ENCODE measurements around the genes ODF2L, SELENOF, PKN2, GBP2 and GBP5.

DNA sequence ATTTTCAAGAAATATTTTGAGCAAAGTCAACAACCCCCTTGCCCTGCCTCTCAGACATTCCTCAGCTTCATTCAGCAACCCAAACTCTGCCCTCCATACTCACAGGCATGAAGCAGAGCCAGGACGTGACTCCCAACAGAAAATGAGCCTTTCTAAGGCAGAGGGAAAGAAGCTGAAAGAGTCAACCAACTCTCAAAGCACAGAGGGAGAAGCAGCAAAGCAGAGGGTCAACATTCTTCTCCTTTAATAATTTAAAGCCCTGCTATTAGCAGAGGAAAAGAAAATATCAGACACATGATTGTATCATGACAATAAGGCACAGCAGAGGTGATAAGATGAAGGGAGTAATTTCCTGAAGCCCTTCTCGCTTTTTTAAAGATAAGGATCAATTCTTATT, 35.5 kb upstream of the CCN1 start:
- RRBS: no CpG with 5 or more reads among the region's 2 CpGs
CAGE:
- cytosol, long polyA plus RNA: no peak
- long polyA plus RNA: no peak
- nucleus, long polyA plus RNA: no peak

- RRBS: no CpG with 5 or more reads among the region's 21 CpGs
CAGE:
- cytosol, long polyA plus RNA: start-site peak on the minus strand at chr1:85578015-85578342, 165 and 324 reads in 2 replicates
- long polyA plus RNA: start-site peak on the minus strand at chr1:85578134-85578251, 138 and 180 reads in 2 replicates
- nucleus, long polyA plus RNA: start-site peak on the minus strand at chr1:85578131-85578518, 82 and 423 reads in 2 replicates
Measured at GRCh38 chr1:85577972-85578640, 2.5 kb upstream of the CCN1 start.

DNA sequence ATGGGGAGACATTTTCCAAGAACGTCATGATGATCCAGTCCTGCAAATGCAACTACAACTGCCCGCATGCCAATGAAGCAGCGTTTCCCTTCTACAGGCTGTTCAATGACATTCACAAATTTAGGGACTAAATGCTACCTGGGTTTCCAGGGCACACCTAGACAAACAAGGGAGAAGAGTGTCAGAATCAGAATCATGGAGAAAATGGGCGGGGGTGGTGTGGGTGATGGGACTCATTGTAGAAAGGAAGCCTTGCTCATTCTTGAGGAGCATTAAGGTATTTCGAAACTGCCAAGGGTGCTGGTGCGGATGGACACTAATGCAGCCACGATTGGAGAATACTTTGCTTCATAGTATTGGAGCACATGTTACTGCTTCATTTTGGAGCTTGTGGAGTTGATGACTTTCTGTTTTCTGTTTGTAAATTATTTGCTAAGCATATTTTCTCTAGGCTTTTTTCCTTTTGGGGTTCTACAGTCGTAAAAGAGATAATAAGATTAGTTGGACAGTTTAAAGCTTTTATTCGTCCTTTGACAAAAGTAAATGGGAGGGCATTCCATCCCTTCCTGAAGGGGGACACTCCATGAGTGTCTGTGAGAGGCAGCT, 2.5 kb downstream of the CCN1 start:
- RRBS: no CpG with 5 or more reads among the region's 9 CpGs
CAGE:
- cytosol, long polyA plus RNA: start-site peak on the plus strand centred at position 197 of the sequence, 68 bp wide, 130 and 332 reads in 2 replicates
- long polyA plus RNA: start-site peak on the plus strand centred at position 430 of the sequence, 525 bp wide, 808 and 551 reads in 2 replicates
- nucleus, long polyA plus RNA: start-site peak on the minus strand centred at position 469 of the sequence, 121 bp wide, 17 and 22 reads in 2 replicates

DNA sequence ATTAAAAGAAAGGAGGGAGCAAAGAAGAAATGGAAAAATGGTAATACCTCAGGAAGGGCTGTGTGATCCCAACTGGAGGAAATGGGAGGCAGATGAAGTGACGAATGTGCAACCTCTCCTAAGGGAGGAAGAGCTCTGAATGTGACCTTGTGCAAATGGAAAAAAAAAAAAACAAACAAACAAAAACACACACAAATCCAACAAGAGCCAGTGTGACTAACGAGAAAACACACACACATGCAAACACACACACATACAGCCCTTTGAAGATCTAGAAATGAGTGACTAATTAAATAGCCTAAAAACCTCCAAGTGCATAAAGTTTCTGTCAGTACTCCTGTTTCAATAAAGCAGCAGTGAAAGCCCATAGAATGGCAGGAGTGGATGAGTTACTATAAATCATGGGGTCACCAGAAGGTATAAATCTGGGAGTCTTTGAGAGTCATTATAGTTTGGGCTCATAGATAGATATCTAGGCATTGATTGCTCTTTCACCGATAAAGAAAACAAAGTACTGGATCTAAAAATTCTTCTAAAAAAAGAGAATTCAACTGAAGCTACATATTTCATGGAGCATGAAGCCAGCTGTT, 49.1 kb downstream of the CCN1 start:
- RRBS: no CpG with 5 or more reads among the region's 3 CpGs
CAGE:
- cytosol, long polyA plus RNA: no peak
- long polyA plus RNA: no peak
- nucleus, long polyA plus RNA: no peak

DNA sequence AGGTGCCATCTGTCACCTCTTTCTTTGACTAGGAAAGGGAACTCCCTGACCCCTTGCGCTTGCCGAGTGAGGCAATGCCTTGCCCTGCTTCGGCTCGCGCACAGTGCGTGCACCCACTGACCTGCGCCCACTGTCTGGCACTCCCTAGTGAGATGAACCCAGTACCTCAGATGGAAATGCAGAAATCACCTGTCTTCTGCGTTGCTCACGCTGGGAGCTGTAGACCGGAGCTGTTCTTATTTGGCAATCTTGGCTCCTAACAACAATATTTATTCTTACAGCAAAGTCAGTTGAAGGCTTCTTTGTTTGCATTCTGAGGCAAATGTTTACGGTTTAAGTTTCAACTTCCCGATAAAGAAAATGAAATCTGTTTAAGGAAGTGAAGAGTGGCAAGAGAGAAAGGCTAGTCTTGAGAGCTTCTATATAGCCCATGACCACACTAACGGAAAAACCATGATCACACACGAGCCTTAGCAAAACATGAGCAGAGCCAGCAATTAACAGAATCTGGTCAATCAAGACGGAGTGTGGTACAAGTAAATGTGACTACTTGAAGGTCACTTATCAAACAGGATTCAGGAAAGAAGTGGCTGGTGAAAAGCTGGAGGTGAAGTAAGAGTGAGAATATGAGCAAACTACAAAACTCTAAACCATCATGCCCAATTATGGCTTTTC, 122.6 kb upstream of the ZNHIT6 start:
- RRBS: no CpG with 5 or more reads among the region's 15 CpGs
CAGE:
- cytosol, long polyA plus RNA: no peak
- long polyA plus RNA: no peak
- nucleus, long polyA plus RNA: no peak

DNA sequence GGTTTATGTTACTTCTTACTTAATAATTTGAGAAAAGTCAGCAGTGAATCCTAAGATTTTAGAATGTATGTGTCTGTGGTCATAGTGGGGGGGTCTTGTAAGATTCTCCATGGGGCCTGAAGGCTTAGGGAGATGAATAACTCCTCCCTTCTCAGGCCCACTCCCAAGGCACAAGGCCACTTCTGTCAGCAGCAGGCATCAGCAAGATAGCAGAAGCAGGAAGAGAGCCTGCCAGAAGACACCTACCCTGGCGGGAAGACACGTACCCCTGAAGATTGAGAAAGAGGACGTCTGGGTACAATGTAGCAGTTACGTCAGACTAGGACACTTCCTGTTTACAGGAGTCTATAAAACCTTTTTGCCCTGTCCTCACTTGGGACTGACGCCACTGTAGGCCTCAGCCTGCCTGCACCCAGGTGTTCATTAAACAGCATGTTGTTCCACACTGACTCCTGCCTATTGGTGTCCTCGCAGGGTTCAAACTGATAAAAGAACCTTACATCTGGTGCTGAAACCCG, 56.8 kb downstream of the ODF2L start:
- RRBS: no CpG with 5 or more reads among the region's 7 CpGs
CAGE:
- cytosol, long polyA plus RNA: no peak
- long polyA plus RNA: no peak
- nucleus, long polyA plus RNA: no peak

- RRBS: 4% methylated on average over 11 of the region's 67 CpGs
CAGE:
- cytosol, long polyA plus RNA: start-site peak on the minus strand at chr1:86396279-86396303, 35 and 40 reads in 2 replicates
- long polyA plus RNA: no peak
- nucleus, long polyA plus RNA: start-site peak on the minus strand at chr1:86396054-86396065, 19 and 18 reads in 2 replicates; start-site peak on the minus strand at chr1:86396278-86396355, 60 and 299 reads in 2 replicates
Measured at GRCh38 chr1:86395692-86396818, at the start of gene ODF2L. Gene ODF2L, minus strand, starts transcription at chr1:86396323.

GRCh38 chr1:86502076-86502611, 33.4 kb downstream of the CLCA1 start:
- RRBS: no CpG with 5 or more reads among the region's 17 CpGs
CAGE:
- cytosol, long polyA plus RNA: no peak
- long polyA plus RNA: no peak
- nucleus, long polyA plus RNA: no peak

DNA sequence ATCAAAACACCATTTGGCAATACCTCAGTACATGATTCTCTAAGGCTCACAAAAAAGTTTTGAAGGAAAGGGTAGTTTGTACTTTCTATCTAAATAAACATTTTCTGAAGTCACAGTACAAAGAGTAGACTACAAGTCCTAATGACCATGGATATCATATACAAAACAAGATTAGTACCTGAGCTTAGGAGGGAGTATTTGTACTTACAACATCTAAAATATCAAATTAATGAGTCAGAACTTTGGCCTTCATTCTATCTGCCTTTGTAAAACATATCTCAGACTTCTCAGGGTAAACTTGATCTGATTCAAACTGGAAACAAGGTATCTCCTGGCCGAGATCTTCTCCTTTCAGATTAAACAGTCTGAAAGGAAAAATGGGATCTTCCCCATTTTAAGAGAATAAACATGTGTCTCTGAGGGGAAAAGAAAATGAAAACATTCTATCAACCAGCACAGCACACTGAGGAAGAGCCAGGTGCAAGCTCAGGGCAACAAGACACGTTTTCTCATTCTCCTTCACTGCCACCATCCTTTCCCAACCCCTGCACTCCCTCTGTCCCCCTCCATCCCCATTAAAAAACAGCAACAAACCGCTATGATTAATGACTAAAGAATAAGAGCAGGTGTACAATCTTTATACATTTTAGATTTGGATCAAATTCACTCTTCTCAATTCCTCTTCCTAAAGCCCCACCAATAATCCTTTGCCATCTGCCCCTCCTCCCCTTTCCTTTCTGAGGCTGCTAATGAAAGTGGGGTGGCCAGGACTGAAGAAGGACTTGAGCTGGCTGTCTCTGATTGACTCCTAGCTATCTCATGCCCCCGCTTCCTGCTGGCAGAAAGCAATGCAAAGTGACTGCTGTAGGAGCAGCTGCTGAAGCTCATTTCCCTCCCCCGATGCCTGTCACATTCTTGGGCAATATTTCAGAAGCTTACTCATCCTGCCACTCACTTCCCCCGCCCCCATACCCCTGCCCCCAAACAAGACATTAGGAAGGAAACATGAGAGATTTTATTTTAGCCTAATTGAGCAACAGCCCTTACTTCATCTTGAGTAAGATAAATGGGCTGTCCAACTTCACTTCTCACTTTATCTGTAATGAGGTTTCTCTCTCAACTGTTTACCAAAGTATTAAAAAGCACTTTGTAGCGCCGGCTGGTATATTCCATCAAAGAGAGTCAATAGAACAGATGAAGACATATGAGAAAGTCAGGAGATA, 69.6 kb downstream of the SH3GLB1 start:
- RRBS: no CpG with 5 or more reads among the region's 8 CpGs
CAGE:
- cytosol, long polyA plus RNA: no peak
- long polyA plus RNA: no peak
- nucleus, long polyA plus RNA: no peak

- RRBS: no CpG with 5 or more reads among the region's 53 CpGs
CAGE:
- cytosol, long polyA plus RNA: start-site peak on the minus strand at chr1:86914108-86914151, 1,707 and 3,252 reads in 2 replicates; start-site peak on the minus strand at chr1:86914325-86914331, 136 and 318 reads in 2 replicates
- long polyA plus RNA: start-site peak on the minus strand at chr1:86914108-86914146, 2,255 and 2,716 reads in 2 replicates; start-site peak on the minus strand at chr1:86914323-86914335, 120 and 217 reads in 2 replicates
- nucleus, long polyA plus RNA: start-site peak on the minus strand at chr1:86914109-86914146, 489 and 987 reads in 2 replicates; start-site peak on the minus strand at chr1:86914304-86914349, 31 and 80 reads in 2 replicates
Measured at GRCh38 chr1:86913326-86914543, at the start of gene SELENOF. Gene SELENOF, minus strand, starts transcription at chr1:86914126.

- RRBS: 2% methylated on average over 14 of the region's 49 CpGs
CAGE:
- cytosol, long polyA plus RNA: no peak
- long polyA plus RNA: no peak
- nucleus, long polyA plus RNA: no peak
Measured at GRCh38 chr1:86915016-86915861, 804 bp downstream of the HS2ST1 start.

DNA sequence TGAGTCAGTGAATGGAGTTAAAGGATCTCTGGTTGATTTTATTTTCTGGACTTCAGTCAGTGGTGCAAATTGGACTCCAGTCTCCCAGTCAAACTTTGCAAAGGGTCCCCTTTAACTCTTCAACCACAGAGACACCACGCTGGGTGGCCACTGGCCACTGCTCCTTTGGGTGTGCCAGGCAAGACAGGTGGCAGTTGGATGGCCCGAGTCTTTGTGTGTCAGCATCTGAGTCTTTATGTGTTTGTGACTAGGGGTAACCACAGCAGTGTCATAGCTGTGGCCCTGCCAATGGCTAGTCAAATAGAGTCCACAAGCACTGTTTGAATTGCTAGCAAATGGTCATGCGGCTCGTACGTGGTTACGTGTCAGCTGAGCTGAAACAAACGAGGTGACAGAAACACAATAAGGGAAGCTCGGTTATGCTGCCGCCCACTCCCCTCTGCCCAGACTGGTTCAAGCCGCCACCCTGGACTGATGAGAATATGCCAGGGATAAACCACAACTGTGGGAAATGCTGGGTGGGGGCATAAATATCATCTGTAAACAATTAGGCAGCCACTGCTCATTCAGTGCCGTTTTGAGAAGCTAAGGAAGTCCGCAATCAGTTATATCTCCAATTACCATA, 174.3 kb upstream of the LMO4 start:
- RRBS: no CpG with 5 or more reads among the region's 12 CpGs
CAGE:
- cytosol, long polyA plus RNA: no peak
- long polyA plus RNA: no peak
- nucleus, long polyA plus RNA: no peak

DNA sequence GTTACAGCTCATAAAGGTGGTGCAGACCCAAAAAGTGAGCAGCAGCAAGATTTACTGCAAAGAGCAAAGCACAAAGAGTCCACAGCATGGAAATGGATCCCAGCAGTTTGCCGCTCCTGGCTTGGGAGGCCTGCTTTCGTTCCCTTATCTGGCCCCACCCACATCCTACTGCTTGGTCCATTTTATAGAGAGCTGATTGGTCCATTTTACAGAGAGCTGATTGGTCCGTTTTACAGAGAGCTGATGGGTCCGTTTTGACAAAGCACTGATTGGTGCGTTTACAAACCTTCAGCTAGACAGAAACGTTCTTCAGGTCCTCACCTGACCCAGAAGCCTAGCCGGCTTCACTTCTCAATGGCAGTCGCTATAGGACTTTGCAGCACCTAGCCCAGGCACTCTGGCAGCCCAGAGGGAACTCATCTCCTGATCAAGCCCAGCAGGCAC, 200.1 kb downstream of the LMO4 start:
- RRBS: no CpG with 5 or more reads among the region's 8 CpGs
CAGE:
- cytosol, long polyA plus RNA: no peak
- long polyA plus RNA: no peak
- nucleus, long polyA plus RNA: no peak

GRCh38 chr1:87854116-87854552, 525.5 kb downstream of the LMO4 start:
- RRBS: no CpG with 5 or more reads among the region's 5 CpGs
CAGE:
- cytosol, long polyA plus RNA: no peak
- long polyA plus RNA: no peak
- nucleus, long polyA plus RNA: no peak

GRCh38 chr1:88341338-88341938, 342.6 kb upstream of the PKN2 start:
- RRBS: no CpG with 5 or more reads among the region's 10 CpGs
CAGE:
- cytosol, long polyA plus RNA: no peak
- long polyA plus RNA: no peak
- nucleus, long polyA plus RNA: no peak

DNA sequence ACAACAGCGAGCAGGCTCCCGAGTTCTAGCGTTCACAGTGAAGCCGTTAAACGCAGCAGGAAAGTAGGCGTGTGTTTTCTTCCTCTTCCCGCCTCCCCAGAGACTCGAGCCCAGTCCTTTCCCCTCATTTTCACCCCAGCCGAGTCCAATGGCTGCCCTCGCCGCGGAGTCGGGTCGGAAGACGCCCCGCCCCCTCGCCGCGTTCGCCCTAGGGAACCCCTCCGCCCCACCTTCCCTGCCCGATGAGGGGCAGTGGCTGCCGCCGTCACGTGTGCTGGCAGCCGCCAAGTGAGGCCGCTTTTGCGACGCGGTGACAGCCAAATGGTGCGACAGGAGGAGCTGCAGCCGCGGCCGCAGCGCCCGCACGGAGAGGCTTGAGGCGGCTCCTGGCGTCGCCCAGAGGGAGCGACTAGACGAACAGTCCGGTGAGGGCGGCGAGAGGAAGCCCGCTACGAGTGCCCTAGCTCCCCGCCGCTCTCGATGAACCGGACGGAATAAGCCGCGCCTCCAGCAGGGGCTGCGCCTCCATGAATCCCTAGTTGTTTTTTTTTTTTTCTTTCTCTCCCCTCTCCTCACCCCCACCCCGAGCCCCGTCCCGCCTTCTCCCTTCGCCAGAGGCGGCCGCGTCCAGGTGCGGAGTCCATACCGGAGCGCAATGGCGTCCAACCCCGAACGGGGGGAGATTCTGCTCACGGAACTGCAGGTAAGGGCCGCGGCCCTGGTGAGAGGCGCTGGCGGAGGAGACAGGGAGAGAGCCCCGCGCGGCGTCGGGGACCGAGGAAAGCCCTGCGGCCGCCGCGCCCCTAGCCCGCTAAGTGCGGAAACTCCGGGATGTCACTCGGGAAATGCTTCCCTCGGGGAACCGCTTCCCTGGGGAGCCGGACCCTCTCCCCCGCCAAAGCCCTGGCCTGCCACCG, at the start of gene PKN2:
TSS of gene PKN2 (plus strand) at position 348 of the 917 bp plus-strand sequence.
- RRBS: 1% methylated on average over 15 of the region's 92 CpGs
CAGE:
- cytosol, long polyA plus RNA: start-site peak on the plus strand centred at position 397 of the sequence, 174 bp wide, 1,196 and 1,393 reads in 2 replicates; start-site peak on the plus strand centred at position 633 of the sequence, 94 bp wide, 105 and 102 reads in 2 replicates
- long polyA plus RNA: start-site peak on the plus strand centred at position 374 of the sequence, 129 bp wide, 1,380 and 1,561 reads in 2 replicates; start-site peak on the plus strand centred at position 633 of the sequence, 94 bp wide, 178 and 115 reads in 2 replicates
- nucleus, long polyA plus RNA: start-site peak on the plus strand centred at position 491 of the sequence, 377 bp wide, 3,217 and 3,985 reads in 2 replicates

GRCh38 chr1:89010466-89010865, 12.2 kb downstream of the GBP3 start:
- RRBS: 98% methylated on average over 1 of the region's 5 CpGs
CAGE:
- cytosol, long polyA plus RNA: no peak
- long polyA plus RNA: no peak
- nucleus, long polyA plus RNA: no peak

DNA sequence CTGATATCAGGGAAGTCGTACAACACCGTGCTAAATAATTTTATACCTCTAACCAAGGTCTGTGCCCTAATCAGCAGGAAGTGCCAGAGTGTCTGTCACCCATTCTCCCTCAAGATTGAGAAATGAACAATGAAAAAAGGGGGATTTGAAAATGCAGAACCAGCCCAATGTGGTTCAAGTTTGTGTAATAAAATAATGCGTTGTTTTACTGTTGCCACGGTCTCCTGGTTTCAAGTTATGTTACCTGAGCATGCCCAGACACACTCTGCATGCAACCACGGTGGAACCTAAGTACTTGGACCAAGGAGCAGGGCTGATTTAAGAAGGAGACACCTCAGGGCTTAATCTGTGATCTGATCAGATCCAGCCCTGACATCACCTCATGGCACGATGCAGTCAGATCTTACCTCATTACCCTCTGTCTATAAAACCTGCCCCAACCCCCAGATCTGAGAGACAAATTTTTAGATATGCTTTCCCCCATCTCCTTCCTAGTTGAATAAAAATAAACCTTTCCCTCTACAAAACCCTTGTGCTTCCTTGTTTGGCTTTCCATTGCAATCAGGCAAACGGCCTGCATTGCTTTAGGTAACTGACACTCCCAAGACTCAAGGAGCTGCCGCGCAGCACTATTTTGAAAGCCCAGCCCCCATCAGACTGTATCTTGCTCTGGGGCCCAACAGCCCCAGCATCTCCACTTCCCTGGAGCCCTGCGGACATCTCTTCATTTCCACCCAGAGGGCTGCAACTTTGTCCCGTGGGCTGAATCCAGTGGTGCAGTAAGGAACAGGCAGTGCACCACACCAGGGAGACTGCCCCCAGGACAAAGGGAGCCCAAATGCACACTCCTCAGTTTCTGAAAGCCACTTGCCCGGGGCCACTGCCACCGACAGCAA, 14.9 kb downstream of the GBP1 start:
- RRBS: no CpG with 5 or more reads among the region's 13 CpGs
CAGE:
- cytosol, long polyA plus RNA: no peak
- long polyA plus RNA: no peak
- nucleus, long polyA plus RNA: no peak

- RRBS: no CpG with 5 or more reads among the region's 6 CpGs
CAGE:
- cytosol, long polyA plus RNA: no peak
- long polyA plus RNA: no peak
- nucleus, long polyA plus RNA: no peak
Measured at GRCh38 chr1:89125875-89126441, at the start of gene GBP2. Gene GBP2, minus strand, starts transcription at chr1:89126114.

DNA sequence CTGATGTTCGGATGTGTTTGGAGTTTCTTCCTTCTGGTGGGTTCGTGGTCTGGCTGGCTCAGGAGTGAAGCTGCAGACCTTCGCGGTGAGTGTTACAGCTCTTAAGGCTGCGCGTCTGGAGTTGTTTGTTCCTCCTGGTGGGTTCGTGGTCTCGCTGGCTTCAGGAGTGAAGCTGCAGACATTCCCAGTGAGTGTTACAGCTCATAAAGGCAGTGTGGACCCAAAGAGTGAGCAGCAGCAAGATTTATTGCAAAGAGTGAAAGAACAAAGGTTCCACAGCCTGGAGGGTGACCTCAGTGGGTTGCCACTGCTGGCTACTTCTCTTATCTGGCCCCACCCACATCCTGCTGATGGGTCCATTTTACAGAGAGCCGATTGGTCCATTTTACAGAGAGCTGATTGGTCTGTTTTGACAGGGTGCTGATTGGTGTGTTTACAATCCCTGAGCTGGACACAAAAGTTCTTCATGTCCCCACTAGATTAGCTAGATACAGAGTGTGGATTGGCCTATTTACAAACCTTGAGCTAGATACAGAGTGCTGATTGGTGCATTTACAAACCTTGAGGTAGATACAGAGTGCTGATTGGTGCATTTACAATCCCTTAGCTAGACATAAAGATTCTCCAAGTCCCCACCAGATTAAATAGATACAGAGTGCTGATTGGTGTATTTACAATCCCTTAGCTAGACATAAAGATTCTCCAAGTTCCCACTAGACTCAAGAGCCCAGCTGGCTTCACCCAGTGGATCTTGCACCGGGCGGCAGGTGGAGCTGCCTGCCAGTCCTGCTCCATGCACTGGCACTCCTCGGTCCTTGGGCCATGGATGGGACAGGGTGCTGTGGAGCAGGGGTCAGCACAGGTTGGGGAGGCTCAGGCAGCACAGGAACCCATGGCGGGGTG, at the start of gene GBP5:
TSS of gene GBP5 (minus strand) at position 298 of the 903 bp plus-strand sequence.
- RRBS: no CpG with 5 or more reads among the region's 13 CpGs
CAGE:
- cytosol, long polyA plus RNA: no peak
- long polyA plus RNA: no peak
- nucleus, long polyA plus RNA: no peak